A172 (cell line): ENCODE measurements around a stretch of chr17.

DNA sequence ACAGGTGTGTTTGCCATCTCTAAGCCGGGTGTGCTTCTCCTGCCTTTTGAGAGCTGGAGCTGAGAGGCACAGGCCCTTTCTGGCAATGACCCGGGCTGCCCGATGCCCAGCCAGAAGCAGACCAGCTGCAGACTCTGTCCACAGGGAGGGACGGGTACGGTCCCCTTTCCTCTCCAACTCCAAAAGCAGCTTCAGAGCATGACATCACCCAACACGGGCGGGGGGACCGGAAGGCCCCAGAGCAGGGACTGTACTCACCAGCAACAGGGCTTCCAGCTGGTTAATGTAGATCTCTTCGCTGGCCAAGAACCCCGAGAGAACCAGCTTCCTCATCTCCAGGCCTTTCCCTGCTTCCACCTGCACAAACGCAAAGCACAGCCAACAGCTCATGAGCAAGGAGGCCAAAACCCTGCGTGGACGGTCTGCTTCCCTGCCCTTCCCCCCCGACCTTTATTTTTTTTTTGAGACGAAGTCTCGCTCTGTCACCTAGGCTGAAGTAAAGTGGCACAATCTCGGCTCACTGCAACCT is 79.3 kb downstream of the ABR start:
- RAMPAGE, long total RNA, result no peak

DNA sequence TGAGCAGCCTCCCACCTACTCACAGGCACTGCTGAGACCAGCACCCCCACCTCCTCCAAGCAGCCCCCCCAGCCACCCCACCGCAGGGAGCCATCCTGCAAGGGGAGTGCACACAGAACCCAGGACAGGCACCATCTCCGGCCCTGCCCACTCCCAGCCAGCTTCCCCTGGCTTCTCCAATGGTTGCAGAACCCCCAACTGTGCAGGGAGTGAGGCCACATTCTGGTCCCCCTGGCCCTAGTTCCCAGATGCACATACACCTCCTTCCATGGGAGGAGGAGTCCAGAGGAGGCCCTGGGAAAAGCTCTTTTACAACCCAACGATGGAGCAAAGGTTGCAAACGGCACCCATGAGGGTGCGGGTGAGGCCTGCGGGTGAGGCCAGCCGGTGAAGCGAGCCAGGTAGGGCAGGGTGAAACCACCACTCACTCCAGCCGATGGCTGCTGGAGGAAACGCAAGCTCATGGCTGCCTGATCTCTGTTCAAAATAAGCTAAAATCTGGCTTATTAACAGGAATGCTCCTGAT is 69.7 kb downstream of the ABR start:
- RAMPAGE, long total RNA, result no peak

DNA sequence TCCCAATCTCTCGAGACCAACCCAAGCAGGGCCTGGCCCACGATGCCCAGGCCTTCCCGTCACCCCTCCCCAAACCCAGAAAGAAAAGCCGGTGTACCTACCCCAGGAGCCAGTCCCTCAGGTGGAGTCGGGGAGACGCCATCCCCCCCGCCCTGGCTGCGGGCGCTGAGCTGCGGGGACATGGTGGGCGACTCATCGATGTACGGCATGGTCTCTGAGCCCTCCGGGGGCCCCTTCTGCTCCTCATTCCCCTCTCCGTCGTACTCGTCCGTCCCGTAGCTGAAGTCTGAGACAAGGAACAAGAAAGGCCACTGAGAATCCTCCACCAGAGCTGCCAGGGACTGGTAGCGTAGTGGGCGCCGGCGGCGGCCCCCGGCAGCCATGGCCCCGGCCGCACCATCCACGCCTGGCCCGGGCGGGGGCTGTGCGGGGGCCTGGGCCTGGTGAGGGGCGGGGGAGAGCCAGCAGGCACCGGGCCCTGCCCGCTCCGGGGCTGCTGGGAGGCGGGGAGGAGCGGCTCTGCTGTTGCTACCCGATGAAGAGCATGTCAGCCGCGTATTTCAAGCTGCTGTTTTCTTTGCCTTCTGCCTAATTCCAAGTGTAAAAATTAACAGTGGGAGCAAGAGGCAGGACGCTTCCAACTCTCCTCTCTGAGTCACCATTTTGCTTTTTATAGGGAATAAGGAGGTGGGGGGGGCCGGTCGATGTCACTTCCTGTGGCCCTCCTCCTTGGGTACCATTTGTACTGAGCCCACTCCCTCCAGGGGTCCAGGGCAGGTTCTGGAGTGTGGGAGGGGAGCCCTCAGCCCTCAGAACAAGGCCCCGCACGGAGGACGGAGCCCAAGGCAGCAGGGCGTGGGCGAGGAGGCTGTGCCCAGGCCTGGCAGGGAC is 54.5 kb downstream of the ABR start:
- RAMPAGE, long total RNA, result no peak

DNA sequence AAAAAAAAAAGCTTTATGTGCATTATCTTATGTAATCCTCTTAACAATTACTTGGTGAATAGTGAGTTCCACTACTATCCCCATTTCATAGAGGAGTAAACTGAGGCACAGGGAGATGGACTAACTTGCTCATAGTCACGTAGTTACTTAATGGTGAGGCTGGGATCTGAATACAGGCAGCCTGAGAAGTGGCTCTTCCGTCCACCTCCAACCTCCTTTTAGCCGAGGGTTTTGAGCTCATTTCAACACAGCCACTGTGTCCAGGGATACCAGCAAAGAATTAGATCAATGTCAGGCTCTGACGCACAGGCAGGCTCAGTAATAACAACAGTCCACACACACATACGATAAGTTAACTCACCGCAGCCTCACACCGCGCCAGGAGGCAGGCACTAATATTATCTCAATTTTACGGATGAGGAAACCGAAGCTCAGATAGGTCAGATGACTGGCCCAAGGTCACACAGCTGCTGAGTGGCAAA is 23.0 kb downstream of the ABR start:
- RAMPAGE, long total RNA, result no peak

- RAMPAGE, long total RNA, result no peak
These were observed 40.7 kb upstream of the BHLHA9 start for GRCh38 chr17:1229426-1230010.

DNA sequence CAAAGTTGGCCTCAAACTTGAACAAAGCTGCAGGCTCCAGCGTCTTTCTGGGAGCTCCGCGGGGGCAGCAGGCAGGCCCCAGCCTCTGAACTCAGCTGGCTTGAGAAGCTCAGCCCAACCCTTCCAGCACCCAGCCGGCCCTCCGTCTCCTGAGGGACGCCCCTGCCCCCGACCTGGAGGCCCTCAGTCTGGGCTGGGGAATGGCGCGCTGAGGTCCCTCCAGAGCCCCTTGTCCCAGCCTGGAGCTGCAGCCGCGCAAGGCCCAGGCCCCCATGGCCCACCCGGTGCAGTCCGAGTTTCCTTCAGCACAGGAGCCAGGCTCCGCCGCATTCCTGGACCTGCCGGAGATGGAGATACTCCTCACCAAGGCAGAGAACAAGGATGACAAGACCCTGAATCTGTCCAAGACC is 273 bp downstream of the TRARG1 start:
- RAMPAGE, long total RNA, result no peak

- RAMPAGE, long total RNA, result no peak
These were observed 4.2 kb upstream of the CRK start for GRCh38 chr17:1460134-1460749.

GRCh38 chr17:1471820-1472221 is 15.8 kb upstream of the CRK start:
- RAMPAGE, long total RNA, result no peak

DNA sequence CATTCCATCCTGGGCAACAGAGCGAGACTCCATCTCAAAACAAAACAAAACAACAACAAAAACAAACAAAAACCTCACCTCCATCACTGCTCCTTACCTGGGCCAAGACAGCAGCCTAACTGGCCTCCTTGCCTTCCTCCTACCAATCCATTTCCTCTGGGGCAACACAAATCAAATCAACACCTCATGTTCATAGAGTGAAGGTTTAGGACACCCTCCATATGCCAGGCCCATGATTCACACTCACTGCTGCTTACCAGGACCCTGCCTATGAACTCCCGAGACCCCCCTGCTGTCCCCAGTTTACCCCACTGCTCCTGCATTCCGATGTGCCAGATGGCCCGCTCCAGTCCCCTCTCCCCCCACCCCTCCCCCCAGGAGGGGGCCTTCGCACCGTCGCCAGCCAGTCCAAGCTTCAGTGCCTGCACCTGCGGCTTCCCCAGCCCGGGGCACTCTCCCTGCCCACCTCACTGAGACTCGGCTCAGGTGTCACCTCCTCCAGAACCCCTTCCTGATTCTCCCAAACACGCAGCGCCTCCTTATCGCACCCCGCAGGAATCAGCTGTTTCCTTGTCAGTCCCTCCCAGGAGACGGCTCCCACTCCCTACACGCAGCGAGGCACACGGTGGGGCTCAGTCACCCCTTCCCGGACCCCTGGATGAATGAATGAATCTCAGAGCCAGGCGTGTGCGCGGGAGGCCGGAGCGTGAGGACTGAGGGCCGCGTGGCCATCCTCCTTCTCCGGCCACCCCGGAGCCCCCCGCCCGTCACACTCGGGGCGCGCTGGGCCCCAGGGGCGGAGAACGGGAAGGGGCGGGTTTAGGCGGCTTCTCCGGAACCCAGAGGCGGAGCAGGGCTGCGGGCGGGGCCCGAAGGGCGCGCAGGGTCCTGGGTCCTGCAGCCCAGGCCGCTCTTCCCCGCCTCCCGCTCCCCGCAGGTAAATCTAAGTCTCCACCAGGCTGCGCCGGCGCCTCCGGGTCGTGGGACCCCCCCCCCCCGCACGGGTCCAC is 1.7 kb downstream of the MYO1C start:
- RAMPAGE, long total RNA, result no peak

- RAMPAGE, long total RNA, result no peak
These were observed 6.9 kb downstream of the INPP5K start for GRCh38 chr17:1509502-1509877.

- RAMPAGE, long total RNA, result no peak
These were observed 4.0 kb downstream of the PITPNA start for GRCh38 chr17:1558369-1559125.

DNA sequence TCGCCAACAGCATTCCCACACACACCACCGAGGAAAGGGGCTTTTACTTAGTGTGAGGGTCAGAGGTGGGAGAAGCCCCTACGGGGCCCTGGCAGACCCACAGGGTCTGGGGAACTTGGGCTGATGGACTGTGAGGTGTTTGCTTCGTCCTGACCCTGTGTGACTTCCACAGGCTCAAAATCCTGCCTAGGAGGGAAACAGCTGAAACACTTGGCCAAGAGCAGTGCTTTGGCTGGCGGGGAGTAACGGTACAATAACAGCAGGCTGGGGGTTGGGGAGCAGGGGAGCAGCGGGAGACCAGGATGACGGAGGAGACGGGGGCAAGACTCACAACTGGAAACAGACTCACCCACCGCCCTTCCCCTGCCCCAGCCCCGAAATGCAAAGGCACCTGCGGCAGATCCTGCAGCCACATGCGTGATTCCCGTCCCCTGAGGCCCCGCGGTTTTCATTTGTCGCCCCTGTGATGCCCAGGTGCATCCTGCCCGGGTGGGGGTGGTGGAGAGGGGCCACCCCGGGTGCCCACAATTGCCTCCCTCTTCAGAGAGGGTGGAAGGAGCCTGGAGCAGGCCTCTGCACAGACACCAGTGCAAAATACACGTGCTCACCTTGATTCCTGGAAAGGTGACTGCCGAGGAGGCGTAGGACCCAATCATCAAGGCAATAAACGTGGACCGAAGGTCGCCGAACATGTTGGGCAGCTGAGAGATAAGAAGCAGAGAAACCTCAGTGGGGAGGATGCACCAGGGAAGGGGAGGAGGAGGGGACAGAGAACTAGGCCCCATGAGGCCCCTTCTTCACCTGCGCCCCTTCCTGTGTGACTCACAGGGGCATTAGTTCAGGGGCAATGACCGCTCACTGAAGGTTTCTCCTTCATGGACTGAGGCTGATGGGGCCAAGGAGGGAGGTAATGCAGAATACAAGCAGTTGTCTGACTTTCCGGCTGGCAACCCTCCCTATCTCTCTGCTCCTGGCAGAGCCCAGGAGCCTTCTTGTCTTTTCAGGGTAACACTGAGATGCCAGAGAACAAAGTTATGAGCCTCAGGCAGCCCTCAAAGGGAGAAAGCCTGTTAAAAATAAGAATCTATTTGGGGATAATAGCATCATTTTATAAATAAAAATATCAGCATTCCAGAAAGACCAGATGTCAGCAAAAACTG is 30.4 kb upstream of the PITPNA start:
- RAMPAGE, long total RNA, result no peak

- RAMPAGE, long total RNA, result no peak
These were observed 1.0 kb upstream of the SLC43A2 start for GRCh38 chr17:1629459-1630297.

- RAMPAGE, long total RNA, result no peak
These were observed 8.2 kb downstream of the PRPF8 start for GRCh38 chr17:1676407-1676881.

GRCh38 chr17:1712561-1713095 is 2.5 kb upstream of the TLCD2 start:
- RAMPAGE, long total RNA, result no peak

DNA sequence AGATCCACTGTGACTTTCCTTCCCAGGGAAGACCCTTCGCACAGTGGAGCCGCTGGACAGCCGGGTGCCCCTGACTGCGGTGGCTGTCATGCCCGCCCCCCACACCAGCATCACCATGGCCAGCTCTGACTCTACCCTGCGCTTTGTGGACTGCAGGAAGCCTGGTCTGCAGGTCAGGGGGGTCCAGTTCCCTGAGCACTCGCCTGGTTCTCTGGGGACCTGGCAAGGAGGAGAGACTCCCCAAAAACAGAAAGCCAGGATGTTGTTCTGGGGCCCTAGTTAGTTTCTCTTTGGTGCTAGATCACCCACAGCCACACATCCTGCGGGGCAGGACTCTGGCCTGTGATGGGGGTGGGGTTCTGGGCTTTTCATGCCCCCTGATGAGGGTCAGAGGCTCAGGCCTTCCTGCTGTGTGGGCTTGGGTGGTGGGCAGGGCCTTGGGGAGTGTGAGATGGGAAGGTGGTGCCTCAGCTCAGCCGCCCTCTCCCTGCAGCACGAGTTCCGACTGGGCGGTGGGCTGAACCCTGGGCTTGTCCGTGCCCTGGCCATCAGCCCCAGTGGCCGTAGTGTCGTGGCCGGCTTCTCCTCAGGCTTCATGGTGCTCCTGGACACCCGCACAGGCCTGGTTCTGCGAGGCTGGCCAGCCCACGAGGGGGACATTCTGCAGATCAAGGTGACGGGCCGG is 7.0 kb upstream of the SERPINF2 start:
- RAMPAGE, long total RNA, result no peak

- RAMPAGE, long total RNA, result no peak
These were observed 4.7 kb upstream of the SERPINF2 start for GRCh38 chr17:1737763-1738531.

- RAMPAGE, long total RNA, result no peak
These were observed 32.9 kb downstream of the SMYD4 start for GRCh38 chr17:1796862-1797211.

DNA sequence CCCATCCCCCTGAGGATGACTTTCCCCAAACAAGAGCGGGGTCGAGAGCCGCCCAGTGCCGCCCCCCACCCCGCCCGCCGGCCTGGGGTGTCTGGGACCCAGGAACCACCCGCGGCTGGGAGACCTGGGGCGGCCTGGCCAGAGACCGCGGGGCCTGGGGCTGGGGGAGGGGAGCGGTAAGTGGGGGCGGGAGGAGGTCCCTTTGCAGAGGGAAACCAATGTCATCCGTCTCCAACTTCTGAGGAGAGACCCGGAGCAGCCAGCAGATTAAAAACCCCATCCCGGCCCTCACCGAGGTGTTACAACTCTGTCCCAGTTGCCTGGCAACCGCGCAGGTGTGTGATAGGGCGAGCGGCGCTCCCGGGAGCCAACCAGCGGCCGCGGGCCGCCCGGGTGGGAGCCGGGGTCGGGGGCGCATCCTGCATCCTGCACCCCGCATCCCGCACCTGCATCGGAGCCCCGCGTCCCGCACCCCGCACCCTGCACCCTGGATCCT is 47.6 kb downstream of the RTN4RL1 start:
- RAMPAGE, long total RNA, result no peak

- RAMPAGE, long total RNA, result no peak
These were observed 45.6 kb downstream of the RTN4RL1 start for GRCh38 chr17:1979509-1979971.